SK-MEL-5 (cell line): ENCODE data around the gene FIBP.

DNA sequence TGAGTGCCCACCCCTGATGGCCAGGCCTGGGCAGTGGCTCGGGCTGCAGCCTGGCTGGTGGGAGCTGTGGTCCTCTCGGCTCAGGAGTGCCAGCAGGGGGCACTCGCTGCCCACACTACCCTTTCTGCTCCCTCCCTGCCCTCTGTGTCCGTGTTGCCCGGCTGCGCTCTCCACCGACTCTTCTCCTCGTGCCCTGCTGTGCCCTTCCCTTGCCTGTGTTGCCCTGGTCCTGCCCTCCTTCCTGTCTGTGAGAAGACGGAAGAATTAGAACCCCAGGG lies 10.4 kb downstream of the PCNX3 start:
RAMPAGE:
- cytosol, long total RNA: no peak
- long total RNA: no peak
- nucleus, long total RNA: no peak

DNA sequence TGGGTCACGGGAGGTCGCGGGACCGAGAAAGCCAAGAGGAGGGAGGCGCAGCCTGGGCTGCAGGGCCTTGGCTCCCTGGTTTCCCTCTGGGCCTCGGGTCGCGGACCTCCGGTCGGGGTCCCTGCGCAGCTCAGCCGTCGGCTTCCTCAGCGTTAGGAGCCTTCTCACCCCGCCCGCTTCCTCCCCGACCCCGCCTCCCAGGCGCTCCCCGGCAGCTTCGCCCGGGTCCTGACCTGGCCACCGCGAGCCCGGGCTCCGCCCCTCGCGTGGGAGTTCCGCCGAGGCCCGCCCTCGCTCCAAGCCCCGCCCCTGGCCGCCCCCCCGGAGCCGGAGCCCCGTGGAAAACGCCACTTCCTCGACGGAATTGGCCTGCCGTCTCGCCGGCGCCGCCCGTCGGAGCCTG lies 10.3 kb downstream of the RELA start:
RAMPAGE:
- cytosol, long total RNA: no peak
- long total RNA: no peak
- nucleus, long total RNA: no peak

GRCh38 chr11:65772647-65773136 lies 8.1 kb downstream of the AP5B1 start:
RAMPAGE:
- cytosol, long total RNA: no peak
- long total RNA: no peak
- nucleus, long total RNA: no peak

DNA sequence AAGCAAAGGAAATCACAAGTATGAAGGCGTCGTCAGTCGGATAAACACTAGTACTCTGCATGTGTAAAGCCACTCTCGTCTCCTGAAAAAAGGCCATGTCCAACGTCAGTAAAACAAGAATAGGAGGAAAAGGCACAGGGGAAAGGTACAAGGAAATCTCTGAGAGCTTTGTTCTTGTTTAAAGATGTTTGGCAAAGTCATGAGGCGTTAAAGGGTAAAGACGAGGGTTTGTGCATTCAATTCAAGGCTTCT lies 580 bp upstream of the CFL1 start:
RAMPAGE:
- cytosol, long total RNA: no peak
- long total RNA: no peak
- nucleus, long total RNA: no peak

RAMPAGE:
- cytosol, long total RNA: no peak
- long total RNA: no peak
- nucleus, long total RNA: no peak
Measured at GRCh38 chr11:65862969-65863238, 2.7 kb downstream of the MUS81 start.

RAMPAGE:
- cytosol, long total RNA: start-site peak on the minus strand at chr11:65888434-65888522, 442 and 392 reads in 2 replicates
- long total RNA: start-site peak on the minus strand at chr11:65888450-65888485, 123 and 122 reads in 2 replicates
- nucleus, long total RNA: no peak
Measured at GRCh38 chr11:65887576-65888843, at the start of gene FIBP. Gene FIBP (minus strand): TSS chr11:65888471.

RAMPAGE:
- cytosol, long total RNA: no peak
- long total RNA: no peak
- nucleus, long total RNA: no peak
Measured at GRCh38 chr11:65962366-65963427, 1.2 kb downstream of the SART1 start.

GRCh38 chr11:65968057-65969468 lies 7.0 kb downstream of the SART1 start:
RAMPAGE:
- cytosol, long total RNA: no peak
- long total RNA: no peak
- nucleus, long total RNA: no peak

DNA sequence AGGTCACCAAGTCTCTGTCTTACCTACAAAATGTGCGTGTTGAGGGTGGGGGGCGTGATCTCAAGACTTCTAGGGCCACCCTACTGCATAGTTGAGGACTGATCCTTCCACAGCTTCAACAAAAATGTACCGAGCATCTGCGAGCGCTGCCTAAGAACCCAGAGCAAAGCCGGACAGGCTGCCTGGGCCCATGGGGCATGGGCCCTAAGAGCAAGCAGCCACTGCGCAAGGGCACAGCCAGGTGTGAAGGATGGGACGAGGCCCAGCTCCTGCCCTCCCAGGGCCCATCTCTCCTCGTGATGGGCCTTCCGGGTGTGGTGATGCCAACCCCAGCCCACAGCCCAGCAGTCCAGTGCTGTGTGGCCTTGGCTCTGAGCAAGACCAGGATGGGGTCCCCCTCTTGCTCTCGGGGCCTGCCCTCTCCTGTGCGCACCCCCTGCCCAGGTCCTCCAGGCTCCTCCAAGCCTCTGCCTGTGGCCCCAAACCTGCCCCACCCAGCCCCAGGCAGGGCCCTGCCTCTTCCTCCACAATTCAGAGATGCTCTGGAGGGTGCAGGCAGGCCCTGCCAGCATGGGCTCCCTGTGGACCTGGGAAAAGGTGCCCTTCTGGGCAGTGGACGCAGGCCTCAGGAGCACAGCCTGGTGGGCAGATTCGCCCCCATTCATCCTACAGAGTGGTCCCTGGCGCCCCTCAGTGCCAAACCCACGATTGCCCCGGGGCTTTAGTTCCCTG lies 20.0 kb downstream of the EIF1AD start:
RAMPAGE:
- cytosol, long total RNA: no peak
- long total RNA: no peak
- nucleus, long total RNA: no peak

DNA sequence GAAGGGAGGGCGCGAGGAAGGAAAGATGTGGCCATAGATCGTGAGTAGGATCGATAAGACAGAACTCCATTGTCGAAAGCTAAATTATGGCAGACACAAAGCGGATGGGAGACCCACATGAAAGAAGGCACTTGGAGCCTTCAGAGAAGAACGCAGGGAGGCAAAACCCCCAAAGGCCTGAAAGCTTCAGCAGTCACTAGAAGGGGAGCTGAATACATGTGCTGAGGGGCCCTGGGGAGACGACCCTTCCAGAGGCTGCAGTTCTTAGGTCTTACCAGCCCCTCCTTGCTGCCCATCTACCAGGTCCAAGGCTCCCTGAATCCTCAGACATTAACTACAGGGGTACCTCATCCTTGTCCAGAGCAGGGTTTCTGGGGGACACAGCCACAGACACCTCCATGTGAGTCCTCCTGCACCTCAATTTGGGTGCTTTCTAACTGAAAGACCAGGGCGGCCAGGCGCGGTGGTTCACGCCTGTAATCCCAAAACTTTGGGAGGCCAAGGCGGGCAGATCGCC lies 13.8 kb downstream of the EIF1AD start:
RAMPAGE:
- cytosol, long total RNA: no peak
- long total RNA: no peak
- nucleus, long total RNA: no peak

GRCh38 chr11:66081352-66081961 lies 11.4 kb downstream of the PACS1 start:
RAMPAGE:
- cytosol, long total RNA: no peak
- long total RNA: no peak
- nucleus, long total RNA: no peak

DNA sequence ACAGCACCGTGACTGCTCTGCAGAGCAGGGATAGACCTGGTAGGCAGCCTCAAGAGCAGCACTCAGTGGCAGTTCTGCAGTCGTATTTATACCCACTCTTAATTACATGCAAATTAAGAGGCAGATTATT lies 73.9 kb upstream of the KLC2 start:
RAMPAGE:
- cytosol, long total RNA: no peak
- long total RNA: no peak
- nucleus, long total RNA: no peak

GRCh38 chr11:66259001-66259618 lies 1.6 kb downstream of the KLC2 start:
RAMPAGE:
- cytosol, long total RNA: no peak
- long total RNA: no peak
- nucleus, long total RNA: no peak

DNA sequence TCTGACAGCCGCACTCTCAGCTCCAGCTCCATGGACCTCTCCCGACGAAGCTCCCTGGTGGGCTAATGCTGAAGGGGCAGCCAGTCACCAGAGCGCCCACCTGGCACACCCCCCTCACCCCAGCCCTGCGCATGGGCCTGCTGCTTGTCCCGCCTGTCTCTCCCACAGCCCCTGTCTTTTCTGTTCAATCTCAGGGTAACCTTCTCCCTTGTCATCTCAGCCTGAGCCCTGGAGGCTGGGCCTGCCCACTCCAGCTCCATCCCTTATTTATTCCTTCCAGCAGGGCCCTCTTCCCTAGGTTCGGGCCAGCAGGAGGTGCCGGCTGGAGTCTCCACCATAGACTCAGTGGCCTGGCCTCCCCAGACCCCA lies 1.6 kb upstream of the RAB1B start:
RAMPAGE:
- cytosol, long total RNA: no peak
- long total RNA: no peak
- nucleus, long total RNA: no peak

RAMPAGE:
- cytosol, long total RNA: no peak
- long total RNA: no peak
- nucleus, long total RNA: no peak
Measured at GRCh38 chr11:66281460-66281972, 3.5 kb downstream of the CNIH2 start.

GRCh38 chr11:66326200-66326958 lies 9.5 kb upstream of the CD248 start:
RAMPAGE:
- cytosol, long total RNA: no peak
- long total RNA: no peak
- nucleus, long total RNA: no peak

DNA sequence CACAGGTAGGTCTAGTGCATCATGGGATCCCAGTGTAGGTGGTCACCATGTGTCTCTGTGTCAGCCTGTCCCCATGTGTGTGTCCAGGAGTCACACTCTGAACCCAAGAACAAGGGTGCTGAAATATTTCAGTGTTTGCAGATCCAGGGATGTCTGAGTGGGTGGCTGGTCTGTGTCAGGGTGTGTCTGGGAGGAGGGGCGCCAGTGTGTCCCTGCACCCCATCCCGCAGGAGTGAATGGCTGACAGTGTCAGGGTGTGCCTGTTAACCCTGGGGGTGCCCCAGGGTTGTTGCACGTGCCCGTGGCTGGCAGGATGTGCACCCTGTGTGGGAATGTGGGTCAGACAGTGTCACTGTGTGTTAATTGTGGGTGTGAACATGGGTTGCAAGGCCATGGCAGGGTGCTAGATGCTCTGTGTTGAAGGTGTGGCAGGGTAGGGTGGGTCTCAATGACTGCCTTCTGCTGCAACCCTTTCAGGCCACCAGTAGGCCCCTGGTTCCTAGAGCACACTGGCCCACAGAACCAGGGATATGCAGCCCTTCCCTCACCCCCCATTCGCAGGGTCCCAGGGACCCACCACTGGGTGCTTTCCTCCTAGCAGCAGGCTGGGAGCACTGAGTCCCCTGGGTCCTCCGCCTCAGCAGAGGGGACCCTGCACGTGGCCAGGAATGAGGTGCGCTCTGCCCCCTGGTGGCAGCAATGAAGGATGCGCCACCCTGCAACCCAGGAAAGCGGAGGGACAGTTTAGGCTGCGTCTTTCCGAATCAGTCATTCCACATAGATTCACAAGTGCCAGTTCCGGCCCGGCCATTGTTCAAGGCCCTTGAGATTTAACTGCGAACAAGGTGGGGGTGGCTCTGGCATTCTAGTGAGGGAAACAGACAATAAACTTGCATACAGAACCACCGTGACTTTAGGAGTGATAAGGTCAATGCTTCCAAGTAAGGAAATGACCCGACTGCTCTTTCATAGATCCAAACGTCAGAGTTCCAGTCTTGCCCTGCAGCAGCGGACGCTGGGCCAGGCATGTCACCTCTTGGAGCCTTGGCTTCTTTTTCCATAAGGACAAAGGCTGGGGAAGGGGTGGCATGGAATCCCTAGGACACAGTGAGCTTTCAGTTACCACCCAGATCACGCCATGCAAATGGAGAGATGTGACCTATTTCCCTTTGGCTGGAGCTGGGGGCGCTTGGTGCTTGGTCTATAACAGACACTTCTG lies 8.0 kb downstream of the RIN1 start:
RAMPAGE:
- cytosol, long total RNA: no peak
- long total RNA: no peak
- nucleus, long total RNA: no peak

RAMPAGE:
- cytosol, long total RNA: no peak
- long total RNA: no peak
- nucleus, long total RNA: no peak
Measured at GRCh38 chr11:66347034-66347353, 435 bp downstream of the B4GAT1 start.

RAMPAGE:
- cytosol, long total RNA: no peak
- long total RNA: no peak
- nucleus, long total RNA: no peak
Measured at GRCh38 chr11:66372311-66372622, 707 bp upstream of the SLC29A2 start.

RAMPAGE:
- cytosol, long total RNA: no peak
- long total RNA: no peak
- nucleus, long total RNA: no peak
Measured at GRCh38 chr11:66386012-66386700, 14.6 kb upstream of the SLC29A2 start.